ENCODE data around the genes MRPS23, SUPT4H1, RAD51C and CLTC.

DNA sequence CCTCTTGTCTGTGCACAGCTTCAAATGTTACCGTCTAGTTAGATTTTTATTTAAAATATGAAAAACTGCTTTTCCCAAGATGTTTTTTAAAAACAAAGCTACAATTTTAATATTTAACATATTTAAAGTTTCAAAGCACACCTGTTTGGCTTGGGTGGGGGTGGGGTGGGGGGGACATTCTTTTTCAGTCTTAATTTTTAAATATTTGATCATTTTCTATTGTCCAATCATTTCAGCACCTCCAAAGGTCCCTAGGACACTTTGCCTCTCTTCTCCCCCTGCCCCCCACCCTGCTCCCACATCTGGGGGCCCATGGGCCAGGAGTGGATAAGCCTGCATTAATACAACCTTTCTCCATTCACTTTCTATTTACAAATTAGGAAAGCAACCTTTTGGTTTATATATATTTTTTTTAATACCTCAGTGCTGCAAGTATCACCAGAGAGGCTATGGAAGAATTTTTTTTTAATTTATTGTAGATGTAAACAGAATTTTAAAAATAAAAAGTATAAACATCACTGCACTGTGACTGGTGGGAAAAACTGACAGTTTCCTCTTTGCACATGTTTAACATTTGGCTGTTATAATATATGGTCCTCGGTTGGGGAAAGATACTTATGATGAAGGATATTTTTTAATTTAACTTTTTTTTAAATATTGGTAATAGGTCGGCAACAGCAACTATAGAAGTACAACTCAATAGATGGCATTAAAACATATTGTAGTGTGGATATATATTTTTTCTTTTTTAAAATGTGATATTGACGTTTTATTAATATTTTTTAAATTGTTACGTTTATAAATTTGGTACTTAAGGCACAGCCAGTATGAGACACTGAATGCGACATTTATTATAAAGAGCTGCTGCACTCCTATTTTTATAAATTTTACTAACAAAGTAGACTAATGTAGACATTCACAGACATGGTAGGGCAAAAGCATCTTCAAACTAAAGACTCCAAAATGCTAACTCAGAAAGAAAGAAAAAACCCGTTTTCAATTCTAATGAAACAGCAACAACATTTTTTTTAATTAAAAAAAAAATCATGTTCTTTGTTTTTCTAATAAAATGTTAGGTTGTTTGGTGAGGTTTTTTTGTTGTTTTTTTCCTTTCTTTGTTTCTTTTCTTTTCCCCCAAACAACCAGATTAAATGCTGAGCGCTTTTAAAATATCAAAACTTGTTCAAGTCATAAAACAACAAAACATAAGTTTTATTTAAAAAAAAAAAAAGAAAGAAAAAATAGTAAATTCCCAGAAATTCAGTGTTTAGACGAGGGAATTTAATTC is 64.1 kb downstream of the CCDC182 start:
- PRO-cap: no peak

GRCh38 chr17:57810332-57811542 is 39.1 kb downstream of the MRPS23 start:
- PRO-cap: no peak

DNA sequence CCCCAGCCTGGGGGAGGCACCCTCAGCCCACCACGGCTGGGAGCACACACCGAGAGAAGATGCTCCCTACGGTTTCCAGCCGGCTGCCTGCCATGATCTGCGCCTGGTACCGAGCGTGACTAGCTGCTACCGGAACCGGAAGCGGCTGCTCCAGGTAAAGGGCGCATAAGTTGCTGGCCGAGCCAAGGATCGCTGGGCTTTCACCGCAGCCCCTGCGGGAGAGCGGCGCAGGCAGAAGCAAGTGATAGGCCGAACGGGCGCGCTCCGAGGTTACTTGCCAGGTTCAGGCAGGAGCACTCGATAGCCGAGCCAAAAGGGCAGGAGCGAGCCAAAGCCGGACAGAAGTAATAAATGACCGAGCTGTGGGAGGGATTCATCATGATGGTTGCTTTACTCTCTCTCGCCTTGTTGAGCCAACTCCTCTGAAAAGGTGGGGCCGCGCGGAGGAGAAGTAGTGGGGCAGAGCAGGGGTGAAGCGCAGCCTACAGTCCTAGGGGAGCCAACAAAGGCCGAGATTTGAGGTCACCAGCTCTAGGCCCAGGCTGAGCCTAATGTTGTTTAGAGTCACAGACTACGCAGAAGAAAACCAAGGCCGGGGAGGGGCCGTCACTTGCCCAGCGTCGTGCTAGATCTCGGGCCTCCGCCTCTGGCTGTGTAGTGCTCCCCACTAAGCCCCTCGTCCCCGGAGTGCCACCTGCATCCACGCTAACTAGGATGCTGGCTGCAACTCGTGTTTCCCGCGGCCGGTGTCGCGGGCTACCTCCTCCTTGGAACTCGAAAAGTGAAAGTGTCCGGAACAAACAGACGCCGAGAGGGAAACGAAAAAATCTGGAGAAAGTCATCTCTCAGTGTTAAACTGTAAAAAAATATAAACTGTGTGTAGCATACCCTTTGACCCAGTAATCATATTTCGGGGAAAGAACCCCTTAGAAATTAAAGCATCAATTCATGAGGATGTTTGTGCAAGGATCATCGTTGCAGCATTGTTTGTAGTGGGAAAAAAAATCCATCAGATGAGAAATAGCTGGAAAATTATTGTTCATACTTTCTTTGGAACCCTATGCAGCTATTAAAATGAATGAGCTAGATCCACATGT is at the start of gene MRPS23:
Gene MRPS23 (minus strand): TSS at position 128 of the 1,097 bp plus-strand sequence.
- PRO-cap: bidirectional peak, plus-strand start at position 358 of the sequence, minus-strand start at position 128 of the sequence; unidirectional peak, plus-strand start at position 578 of the sequence

- PRO-cap: no peak
Measured at GRCh38 chr17:57851014-57851335, 1.1 kb upstream of the MRPS23 start.

- PRO-cap: unidirectional peak, plus-strand start at chr17:58006676
Measured at GRCh38 chr17:58006032-58006861, 799 bp downstream of the SRSF1 start.

- PRO-cap: no peak
Measured at GRCh38 chr17:58092402-58093418, 9.5 kb downstream of the DYNLL2 start.

DNA sequence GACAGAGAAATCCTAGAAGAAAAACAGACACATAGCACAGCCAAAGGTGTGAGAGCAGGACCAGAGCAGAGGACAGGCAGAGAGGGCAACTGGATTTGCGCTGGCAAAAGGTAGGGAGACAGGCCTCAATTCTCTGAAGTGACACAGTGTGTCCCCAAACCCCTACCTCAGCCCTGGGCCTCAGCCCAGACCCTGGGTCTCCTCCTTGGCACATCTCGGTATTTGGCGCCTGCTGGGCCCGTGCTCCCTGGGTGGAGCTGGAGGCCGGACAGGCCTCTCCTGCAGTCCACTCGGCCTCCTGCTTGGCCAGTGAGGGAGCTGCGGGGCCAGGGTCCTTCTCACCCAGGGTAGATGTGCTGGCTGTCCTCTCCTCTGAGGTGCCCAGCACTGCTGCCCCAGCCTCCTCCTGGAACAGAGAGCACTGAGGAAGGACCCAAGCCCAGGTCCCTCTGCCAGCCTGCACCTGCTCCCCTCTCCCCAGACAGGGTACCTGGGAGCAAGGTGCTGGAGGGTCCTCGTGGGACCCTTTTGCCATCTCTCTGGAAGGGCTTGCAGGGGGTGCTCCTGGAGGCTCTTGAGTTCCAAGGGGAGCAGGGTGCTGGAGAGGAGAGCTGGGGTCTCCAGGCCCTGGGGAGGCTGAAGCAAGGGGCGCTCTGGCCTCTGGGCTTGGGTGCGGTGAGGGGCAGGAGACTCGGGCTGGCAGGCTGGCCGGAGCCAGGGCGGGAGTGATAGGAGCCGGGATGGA is 18.1 kb downstream of the TSPOAP1 start:
- PRO-cap: no peak

GRCh38 chr17:58333750-58334349 is 5.3 kb upstream of the TSPOAP1 start:
- PRO-cap: no peak

DNA sequence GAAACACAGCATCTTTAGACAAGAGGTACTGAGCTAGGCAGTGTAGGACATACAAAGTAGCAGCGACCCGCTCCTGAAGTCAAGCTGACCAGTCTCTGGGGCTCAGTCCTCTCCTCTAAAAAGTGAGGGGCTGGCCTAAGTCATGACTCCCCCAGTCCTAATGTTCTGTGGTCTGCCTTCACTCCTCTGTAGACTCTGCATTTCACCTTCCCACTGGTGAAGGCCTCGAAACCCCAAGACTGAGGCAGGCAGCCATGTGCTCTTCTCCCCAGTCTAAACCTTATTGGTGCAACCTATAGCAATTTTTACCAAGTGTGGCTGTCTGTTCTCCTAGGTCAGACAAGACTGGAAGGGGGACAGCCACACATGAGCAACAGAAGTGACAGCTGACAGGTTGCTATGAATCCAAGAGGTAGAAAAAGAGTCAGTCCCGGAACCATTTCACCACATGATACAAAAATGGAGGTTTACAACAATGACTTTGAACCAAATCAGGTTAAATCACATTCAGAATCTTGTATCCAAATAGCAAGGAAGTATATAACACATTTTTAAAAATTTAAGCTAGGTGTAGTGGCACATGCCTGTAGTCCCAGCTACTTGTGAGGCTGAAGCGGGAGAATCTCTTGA is 11.5 kb upstream of the TSPOAP1 start:
- PRO-cap: no peak

DNA sequence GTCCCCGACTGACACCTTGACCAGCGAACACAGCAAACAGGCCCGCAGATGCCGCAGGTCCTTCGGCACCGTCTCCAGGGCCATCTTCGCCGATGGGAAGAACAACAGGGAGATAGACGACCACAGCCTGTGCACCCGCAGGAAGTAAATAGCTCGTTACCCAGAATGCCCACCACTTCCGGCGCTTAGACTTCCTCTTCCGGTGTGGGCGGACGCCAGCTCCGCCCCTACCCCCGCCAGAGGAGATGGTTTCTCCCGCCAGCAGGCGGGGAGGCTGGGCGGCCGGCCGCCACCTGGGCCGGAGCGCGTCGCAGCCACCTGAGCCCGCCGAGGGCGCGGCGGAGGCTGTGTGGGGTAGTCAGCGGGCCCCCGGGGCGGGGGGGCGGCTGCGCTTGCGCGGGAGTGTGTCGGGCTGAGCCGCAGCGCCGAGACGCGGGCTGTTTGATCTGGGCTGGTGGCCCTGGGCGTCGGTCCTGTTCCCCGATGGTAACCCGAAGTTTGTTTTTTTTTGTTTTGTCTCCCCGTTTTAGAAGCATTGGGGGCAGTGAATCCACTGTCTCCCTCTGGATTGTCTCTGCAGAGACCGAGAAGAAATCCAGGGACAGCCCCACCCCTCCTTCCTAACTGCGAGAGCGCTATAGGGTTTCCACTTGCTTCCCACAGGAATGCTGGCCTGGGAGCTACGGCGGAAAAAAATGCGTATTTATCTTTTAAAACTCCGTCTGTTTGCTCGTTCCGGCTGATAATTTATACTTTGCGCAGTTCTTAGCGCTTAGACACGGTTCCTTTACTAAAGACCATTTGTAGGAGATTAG is at the start of gene SUPT4H1:
Gene SUPT4H1 (minus strand): TSS at position 150 of the 815 bp plus-strand sequence.
- PRO-cap: bidirectional peak, plus-strand start at position 239 of the sequence, minus-strand start at position 149 of the sequence

- PRO-cap: bidirectional peak, plus-strand start at chr17:58532143, minus-strand start at chr17:58532072
Measured at GRCh38 chr17:58531426-58532732, 12.2 kb downstream of the SEPTIN4 start.

- PRO-cap: bidirectional peak, plus-strand start at chr17:58692576, minus-strand start at chr17:58692548
Measured at GRCh38 chr17:58691883-58693233, at the start of gene RAD51C. RAD51C (plus strand) TSS chr17:58692602.

DNA sequence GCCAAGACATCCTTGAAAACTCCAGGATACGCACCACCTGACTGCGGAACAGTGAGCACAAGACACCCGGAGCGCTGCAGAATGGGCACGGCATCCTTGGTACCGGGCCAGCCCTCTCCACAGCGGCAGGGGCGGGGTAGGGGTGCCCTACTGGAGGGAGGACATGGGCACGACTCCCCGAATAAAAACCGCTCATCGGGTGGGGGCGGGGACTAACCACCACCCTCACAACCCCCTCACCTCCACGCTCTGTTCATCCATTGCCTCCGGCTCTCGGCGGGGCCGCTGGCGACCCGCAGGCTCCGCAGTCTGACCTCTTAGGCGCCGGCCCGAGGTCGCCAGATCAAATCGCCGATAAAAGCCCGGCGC is 495 bp downstream of the TRIM37 start:
- PRO-cap: no peak

DNA sequence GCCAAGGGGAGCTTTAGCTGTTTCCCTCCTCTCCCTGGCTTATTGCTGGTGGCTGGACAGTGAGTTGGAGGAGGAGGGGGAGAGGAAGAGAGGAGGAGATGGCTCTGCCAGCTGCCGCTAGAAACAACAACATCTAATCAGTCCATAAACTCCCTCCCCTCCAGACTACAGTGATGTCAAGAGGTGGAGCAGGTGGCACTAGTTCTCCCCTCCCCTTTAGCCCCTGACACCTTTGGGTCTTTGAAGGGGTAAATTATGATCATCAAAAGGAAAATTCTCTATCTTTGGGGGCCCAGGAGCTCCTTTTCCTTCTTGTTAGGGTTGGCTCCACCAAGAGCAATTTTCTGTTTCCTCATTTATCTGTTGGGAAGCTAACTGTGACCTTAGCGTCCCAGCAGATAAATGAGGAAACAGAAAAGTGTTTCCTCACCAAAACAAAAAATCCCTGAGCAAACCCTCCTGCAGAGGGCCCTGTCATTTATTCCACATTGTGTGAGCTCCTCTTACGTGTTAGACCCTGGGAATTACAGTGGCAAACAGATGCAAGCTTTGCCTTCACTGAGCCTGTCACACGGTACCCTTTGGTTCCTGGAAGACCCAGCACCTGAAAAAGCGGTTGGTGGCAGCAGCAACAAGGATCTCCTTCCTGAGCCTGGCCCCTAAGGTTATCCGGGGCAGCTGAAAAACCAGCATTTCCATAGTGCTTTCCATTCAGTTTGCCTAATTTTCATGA is 34.5 kb downstream of the YPEL2 start:
- PRO-cap: bidirectional peak, plus-strand start at position 163 of the sequence, minus-strand start at position 125 of the sequence

DNA sequence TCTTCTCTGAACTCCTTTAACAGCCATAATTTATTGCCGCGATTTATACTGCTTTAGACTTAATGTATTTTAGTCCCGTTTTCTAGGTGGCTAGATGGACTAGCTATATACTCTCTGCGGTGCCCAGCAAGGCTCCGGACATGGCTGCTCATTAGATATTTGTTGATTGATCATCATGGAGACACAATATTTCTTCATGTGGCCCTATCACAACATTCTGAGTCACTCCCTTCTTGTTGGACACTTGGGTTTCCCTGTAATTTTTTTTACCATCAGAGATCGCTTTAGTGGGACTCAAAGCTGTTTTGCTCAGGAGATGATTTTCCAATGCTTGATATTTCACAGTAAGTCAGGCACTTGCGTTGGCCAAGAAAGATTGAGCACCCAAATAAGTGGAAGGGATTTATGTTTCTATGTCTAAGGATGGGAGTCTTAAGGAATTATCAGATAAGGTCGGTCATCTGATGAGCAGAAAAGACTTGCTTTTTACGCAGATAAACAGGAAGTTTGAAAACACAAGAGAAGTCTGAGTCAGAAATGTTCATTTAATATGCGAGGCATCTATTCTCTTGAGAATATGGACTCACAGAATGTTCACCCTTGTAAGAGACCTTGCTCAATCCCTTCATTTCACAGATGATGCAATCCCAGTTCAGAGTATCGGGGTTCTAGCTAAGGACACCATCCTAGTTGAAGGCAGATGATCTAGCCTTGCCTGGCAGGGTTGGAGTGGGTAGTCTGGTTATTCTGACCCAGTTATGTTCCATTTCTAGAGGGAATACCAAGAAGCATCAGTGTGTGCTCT is 42.2 kb downstream of the YPEL2 start:
- PRO-cap: bidirectional peak, plus-strand start at position 655 of the sequence, minus-strand start at position 364 of the sequence

- PRO-cap: no peak
Measured at GRCh38 chr17:59437893-59438613, 106.6 kb downstream of the YPEL2 start.

- PRO-cap: no peak
Measured at GRCh38 chr17:59527348-59527859, 38.0 kb upstream of the DHX40 start.

- PRO-cap: no peak
Measured at GRCh38 chr17:59530941-59531229, 34.5 kb upstream of the DHX40 start.

DNA sequence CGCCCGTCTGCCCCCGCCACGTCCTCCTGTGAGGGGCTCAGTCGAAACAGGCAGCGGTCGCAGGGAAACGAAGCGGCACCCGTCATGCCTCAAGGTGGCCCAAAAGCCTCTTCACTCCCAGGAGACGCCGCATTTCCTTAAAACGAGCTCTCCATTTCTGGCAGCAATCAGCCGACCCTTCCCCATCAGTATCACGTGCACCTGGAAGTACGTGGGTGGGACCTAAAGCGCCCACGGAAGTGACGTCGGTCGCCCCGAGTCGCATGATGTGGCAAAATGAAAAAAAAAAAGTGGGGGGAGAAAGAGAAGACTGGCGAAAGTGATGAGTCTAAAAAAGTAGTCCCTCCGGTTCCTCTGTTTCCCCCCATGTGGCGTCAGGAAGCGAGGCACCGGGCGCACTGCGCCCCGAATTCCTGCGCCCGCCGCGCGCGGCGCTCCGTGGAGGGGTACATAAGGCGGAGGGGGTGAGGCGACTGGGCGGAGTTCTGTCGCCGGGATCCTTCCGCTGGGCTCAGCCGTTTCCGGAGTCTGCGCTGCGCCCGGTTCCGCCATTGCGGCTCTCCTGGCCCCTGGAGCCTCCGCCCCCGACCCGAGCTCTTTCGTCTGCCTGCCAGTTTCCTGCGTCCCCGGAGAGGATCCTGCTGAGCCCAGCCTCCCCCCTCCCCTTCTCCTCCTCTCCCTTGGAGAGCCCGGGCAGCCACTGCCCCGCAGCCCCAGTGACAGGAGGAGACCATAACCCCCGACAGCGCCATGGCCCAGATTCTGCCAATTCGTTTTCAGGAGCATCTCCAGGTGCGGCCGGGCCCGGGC is at the start of gene CLTC:
Gene CLTC (plus strand): TSS at position 514 of the 810 bp plus-strand sequence.
- PRO-cap: bidirectional peak, plus-strand start at position 524 of the sequence, minus-strand start at position 190 of the sequence

- PRO-cap: no peak
Measured at GRCh38 chr17:59783547-59783823, 76.0 kb downstream of the VMP1 start.

Measured in cardiac septum (tissue), 1 donor.